Endometrial microvascular endothelial cells (primary cell): ENCODE results near the genes HOXC10 and CBX5.

GRCh38 chr12:53467424-53468338 is 15.8 kb downstream of the PCBP2 start:
- RAMPAGE, long total RNA, result no peak

DNA sequence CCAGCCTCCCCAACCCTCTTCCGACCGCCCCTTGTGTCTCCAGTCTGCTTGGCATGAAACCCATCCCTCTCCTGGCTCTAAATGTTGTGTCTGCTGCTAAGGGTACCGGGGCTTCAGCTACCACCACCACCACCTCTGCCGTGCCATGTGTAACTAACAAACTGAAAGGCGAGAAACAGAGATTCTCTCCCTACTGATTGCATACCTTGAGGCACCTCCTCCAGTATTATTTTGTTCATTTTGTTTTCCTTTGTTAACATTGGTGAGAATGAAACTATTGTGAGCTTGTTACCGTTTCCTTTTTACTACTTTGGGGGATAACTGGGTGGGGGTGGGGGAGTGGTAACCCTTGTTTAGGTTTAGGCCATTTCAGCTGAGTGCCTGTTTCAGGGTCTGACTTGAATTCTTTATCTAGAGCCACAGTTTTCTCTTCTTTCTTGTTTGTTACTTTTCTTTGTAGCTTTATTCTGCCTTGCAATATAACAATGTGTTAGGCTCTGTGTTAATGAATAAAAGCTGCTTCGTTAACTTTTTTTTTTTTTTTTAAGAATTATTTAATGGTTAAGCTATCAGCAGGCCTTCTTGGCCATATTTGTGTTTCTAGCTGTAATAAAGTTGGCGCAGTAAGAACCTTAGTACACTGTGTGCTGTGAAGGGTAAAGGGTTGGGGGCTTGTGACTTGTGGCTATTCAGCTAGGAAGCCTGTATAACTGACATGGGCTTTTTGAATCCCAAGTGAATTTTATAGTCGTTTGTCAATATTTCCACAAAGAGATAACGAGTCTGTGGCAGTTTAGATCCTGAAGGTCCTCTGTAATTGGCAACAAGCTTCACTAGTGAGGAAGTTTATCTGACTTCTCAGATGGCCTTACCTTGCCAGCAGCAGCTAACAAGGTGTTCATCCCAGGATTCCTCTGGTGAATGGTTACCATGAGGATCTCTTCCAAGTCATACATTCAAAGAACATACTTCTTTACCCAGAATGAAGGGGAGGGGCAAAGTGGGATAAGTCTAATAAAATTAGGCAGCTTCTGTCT is 23.4 kb downstream of the PCBP2 start:
- RAMPAGE, long total RNA, result no peak

DNA sequence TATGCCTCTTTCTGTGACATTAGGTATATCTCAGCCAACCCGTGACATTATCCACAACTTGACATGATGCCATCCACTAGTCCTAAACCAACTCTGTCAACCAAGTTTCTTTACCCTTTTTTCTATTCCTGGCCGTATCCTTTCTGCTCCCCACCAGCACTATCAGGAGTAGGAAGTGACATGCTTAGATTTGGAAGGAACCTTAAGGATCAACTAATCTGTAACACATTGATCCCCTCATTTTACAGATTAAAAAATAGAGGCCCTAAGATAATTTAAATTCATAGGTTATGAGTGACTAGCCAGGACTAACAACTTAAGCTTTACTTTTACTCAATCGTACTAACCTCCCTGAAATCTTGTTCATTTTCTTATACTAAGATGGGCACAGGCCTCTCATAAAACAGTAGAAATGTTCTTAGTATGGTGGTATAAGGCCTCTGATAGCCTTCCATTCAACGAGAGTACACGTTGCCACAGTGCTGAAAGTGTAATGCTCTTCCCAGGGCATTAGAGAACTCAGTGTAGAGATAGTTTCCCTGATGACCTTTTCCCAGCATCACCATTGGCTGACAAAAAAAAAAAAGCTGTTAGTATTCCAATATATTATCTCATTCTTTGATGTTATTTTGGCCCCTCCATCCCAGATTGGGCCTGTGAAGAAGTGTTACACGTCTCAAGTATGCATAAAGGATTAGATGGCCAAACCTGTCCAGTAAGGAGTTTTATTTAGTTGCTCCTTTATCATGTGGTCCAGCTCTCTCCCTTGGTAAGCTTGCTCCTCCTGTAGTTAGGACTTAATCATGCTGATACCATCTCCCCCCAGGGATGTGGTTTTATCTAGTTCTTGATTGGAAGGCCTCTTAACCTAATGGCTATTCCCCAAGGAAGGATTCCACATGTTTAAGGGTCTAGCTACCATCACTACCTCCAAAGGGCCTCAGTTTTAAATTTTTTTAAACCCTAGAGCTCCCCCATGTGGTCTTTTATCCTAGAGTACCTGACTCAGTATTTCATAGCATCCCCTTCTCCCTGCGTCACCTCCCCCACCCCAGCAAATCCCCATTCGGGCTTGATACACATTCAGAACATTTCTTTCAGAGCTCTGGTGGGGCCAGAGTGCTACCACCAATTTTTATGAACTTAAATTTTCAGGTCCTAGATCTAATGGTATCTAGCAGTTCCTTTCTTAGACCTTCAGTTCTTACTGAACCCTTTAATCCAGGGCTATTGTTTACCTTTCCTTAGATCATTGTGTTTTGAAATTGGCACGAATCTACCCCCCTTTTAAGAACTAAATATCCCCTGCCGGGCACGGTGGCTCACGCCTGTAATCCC is 22.7 kb downstream of the MAP3K12 start:
- RAMPAGE, long total RNA, result no peak

GRCh38 chr12:53478968-53479871 is 20.0 kb downstream of the MAP3K12 start:
- RAMPAGE, long total RNA, result no peak

DNA sequence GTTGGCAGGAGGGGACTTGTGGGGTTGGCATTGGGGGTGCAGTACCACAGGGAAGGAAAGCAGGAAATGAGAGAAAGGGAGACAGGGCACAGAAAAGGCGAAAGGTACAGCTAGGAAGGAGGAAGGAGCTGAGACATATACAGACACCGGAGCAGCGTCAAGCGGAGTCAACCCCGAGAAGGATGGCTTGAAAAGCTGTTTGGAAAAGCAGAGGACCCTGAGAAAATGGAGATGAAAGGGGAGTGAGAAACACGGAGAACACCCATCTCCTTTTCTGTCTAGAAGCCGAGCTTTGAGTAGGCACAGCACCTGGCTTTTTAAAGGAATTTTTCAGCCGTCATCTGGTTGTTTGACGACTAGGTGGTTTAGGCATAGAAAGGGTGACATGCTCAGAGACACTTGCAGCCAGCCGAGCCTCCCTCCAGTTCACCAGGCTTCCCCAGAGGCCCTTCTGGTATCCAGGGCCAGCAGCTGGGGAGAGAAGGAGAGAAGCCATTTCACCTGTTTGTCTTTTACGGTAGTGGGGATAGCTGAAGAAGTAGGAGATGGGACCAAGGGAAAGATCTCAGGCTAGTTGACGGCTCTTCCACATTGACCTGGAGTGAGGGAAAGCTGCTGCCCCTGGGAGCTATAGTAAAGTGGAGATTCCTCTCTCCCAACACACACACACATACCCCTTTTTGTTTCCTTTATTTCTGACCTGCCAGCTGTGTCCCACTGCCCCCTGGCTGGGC is 5.7 kb downstream of the MAP3K12 start:
- RAMPAGE, long total RNA, result no peak

DNA sequence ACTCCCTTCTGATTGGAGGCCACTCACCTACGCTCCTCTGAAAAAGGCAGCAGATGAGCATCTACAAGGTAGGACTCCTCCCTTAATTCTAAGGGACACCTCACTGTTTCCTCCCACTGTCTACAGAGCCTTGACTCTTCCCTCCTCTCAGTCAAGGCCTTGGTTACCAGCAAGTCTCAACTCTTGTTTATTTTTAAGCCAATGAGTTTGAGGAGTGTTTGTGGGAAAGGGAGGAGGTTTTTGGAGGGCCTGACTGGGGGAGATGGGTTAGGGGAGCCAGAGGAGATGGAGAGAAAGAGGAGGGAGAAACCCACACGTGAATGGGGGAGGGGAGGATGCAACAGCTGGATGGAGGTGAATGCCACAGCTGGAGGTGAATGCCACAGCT is 841 bp downstream of the MAP3K12 start:
- RAMPAGE, long total RNA, result no peak

- RAMPAGE, long total RNA, result no peak
Measured at GRCh38 chr12:53623324-53623954, 2.7 kb downstream of the ATF7 start.

DNA sequence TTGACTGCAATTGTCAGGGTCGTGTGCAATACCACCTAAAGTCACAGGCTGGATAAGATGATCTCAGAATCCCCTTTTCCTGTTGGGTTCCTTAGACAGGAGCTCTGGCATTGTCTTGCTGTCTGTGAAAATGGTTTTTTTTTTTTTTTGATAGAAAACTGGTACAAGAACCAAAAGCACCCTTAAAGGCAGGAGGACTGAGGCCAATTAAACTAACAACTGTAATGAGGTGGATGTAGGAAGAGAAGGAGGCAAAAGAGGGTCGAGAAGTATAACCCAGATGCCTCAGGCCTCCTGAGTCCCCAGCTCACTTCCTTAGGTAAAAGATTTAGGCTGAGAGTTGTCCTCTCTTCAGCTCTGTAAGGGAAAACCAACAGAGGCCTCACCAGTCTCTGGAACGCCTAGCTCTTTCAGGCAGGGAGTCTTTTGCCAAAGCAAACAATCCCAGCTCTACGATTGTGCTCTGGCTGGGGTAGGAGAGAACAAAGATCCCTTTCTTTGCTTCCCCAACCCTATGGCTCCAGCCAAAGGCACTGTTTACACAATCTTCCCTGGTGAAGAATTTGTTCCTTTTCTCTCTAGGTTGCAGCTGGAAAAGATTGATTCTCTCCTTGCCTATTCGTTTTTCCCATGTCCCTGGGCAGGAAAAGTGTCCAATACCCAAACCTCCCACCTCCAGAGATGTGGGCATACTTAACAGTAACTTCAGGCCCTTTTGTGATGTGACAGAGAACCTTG is 17.0 kb downstream of the ATP5MC2 start:
- RAMPAGE, long total RNA, result no peak

GRCh38 chr12:53746445-53746931 is 19.2 kb upstream of the CALCOCO1 start:
- RAMPAGE, long total RNA, result no peak

DNA sequence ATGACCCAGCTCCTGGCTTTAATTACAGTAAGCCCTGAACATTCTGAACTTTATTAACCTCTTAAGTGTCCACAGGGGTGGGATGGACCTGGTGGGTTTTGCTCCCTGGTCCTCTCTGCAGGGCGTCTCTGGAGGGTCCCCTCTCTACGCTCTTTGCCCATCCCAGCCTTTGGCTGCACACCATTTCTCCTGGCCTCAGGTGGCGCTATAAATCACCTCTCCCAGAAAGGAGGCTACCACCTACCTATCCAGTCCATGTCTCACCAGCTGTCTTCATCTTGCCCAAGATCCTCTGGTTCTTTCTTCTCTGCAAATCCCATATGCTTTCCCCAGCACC is 28.3 kb upstream of the CALCOCO1 start:
- RAMPAGE, long total RNA, result no peak

DNA sequence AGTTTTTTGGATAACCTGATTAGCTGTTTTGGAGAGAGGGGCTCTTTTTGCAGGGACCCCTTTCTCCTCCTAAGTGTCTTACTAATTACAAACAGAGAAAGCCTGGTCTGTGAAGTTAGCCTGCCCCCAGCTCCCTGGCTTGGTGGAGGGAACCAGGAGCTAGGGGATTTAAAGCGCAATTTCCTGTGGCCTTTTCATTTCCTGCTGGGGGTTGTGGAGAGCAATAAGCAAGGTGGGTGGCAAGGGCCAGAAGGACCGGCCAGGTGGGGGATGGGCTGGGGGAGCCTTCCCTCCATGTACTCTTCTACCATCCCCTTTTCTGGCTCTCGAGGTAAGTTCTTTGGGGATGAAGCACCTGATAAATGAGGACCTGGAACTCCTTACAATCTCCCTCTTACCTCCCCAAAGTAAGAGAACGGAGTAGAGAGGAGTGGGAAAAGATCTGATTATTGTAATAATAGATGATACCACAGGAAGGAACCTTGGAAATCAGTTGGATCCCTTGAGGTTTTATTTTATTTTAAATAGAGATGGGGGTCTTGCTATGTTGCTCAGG is 28.7 kb upstream of the CALCOCO1 start:
- RAMPAGE, long total RNA, result no peak

DNA sequence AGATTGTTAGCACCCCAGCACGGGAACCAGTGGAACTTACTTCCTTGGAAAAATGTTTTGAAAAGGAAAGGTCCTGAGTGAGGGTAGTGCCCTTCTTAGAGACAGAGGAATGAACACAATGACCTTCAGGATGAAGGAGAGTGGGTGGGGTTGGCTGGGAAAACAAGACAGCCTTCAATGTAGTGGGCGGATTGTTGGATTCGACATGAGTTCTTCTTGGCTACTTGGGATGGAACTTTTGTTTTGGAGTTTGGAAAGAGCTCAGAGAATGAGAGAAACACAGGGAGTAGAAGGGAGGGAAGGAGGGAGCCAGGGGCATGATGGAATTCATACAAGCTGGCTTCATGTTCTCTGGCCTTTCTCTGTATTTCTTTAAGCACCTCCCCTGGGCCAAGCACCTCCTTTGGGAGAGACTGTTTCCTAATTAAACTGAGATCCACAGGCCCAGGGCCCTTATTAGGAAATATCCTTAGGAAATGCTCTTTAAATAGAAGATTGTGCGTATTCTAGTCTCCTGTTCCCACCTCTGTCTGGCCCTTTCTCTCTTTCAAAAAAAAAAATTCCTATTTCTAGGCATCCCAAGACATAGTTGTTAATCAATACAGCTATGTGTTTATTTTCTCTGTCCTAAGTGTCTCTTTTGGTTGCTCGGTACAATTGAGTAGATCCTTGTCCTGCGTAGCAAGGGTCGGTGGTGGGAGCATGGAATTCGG is 48.6 kb upstream of the CALCOCO1 start:
- RAMPAGE, long total RNA, result no peak

- RAMPAGE, long total RNA, result no peak
Measured at GRCh38 chr12:53952358-53952631, 2.4 kb upstream of the HOXC12 start.

- RAMPAGE, long total RNA, result no peak
Measured at GRCh38 chr12:53984929-53986066, at the start of gene HOXC10. HOXC10 (plus strand) TSS chr12:53985146.

GRCh38 chr12:53987046-53987565 is 2.2 kb downstream of the HOXC10 start:
- RAMPAGE, long total RNA, result no peak

DNA sequence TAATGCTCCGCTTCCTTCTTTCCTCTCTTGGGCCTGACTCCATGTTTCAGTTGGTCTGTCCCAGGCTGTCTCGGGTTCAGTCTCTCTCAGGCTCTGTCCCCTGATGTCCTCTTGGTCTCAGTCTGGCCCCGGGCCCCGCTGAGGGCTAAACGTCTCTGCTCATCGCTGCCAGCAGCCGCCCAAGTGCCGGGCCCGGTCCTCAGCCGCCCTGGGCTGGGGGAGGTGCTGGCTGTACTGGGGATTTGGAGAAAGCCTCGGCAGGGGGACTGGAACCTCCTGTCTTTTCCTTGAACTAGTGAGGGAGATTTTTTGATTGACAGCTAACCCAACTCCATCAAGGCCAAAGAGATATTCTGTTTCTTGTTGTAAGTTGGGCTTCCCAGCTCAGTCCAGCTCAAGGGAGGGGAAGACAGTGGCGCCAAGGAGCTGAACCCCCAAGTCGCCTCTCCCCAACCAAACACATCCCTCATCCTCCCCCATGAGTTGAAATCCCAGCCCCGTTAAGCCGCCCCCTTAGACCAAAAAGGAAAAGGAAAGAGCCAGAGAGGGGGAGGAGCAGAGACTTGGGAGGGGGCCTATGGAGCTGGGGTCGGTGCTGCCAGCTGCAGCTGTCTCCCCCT is 2.1 kb upstream of the HOXC9 start:
- RAMPAGE, long total RNA, result no peak

DNA sequence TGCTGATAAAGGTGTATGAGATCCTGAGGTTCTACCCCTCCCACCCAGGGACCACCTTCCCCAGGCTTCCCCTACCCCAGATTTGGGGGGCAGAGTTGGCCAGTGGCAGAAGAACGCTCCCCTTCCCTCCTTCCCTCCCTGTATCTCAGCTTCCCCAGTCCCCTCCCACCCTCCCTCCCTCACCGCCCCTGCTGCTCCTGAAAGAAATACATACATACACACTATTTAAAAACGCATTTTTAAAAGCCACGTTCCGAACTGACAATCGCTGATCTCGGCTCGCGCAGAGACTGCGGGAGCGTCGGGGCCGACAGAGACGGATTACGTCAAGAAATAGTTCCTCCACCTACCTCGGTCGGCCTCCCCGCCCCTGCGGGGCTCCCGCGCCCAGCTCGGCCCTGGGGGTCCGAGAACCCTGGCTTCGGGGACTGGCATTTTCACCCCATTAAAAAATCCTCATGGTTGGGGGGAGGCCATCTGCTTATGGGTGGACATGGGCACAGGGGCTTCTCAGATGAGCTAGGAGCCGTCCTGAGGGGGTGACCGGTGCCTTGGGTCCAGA is 521 bp upstream of the HOXC9 start:
- RAMPAGE, long total RNA, result no peak

DNA sequence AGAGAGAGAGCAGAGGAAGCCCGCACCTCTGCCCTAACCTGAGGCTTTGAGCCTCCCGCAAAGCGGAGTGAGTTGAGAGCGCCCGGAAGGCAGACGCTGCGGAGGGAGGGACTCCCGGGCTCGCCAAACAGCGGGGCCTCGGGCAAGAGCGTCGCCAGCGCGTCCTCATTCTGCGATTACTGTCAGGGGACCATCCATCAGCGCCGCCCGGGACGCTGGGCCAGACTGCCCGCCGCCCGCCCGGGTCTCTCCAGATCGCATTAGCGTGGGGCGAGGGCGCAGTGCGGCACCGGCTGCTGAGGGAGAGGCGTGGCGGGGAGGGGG is 36.7 kb downstream of the HOXC4 start:
- RAMPAGE, long total RNA, result no peak

- RAMPAGE, long total RNA, result no peak
Measured at GRCh38 chr12:54147463-54148084, 41.2 kb downstream of the SMUG1 start.

GRCh38 chr12:54279122-54280397 is at the start of gene CBX5:
CBX5 (minus strand) TSS chr12:54280122.
- RAMPAGE, long total RNA, result start-site peak on the minus strand at chr12:54280089-54280106, 71 and 99 reads in 2 replicates